Measurements from ENCODE around the gene GOLGA6C.

GRCh38 chr15:73929243-73929688 lies 3.0 kb downstream of the LOXL1 start:
CAGE:
- cytosol, long polyA minus RNA, result no peak
- cytosol, long polyA plus RNA, result no peak
- long polyA plus RNA, result no peak
- nucleus, long polyA minus RNA, result no peak
- nucleus, long polyA plus RNA, result no peak

DNA sequence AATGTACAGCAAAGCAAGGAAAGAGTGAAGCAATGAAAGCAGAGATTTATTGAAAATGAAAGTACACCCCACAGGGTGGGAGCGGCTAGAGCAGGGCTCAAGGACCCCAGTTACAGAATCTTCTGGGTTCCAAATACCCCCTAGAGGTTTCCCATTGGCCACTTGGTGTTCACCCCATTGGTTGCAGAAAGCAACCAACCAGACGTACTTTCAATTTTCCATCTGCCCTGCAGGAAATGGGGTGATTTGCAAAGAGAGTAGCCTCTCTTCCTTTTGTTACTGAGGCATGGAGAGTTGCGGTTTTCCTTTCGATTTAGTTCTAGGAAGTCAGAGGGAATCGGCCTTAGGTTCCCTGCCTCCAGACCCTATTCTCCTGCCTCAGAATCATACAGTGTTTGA lies 2.4 kb downstream of the PML start:
CAGE:
- cytosol, long polyA minus RNA, result no peak
- cytosol, long polyA plus RNA, result no peak
- long polyA plus RNA, result no peak
- nucleus, long polyA minus RNA, result no peak
- nucleus, long polyA plus RNA, result no peak

DNA sequence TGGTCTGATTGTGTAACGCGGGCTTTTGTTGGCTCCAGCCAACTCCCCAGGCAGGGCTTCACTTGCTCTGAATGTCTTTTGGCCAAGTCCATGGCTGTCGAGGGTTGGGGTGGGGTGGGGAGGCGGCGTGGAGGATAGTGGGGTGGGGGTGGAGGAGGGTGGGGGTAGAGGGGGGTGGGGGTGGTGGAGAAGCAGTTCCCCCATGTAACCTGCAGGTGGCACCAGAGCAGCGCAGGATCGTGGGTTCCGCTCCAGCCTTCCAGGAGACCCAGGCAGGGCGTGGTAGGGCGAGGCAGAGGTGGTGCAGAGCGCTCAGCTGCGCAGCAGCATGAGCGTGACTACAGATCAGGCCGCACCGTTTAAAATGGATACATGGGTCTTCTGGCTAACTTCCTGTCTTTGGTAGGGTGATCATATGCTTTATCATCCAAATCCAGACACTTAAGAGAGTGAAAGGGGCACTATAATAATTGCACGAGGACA lies 28.3 kb downstream of the GOLGA6A start:
CAGE:
- cytosol, long polyA minus RNA, result no peak
- cytosol, long polyA plus RNA, result no peak
- long polyA plus RNA, result no peak
- nucleus, long polyA minus RNA, result no peak
- nucleus, long polyA plus RNA, result no peak

DNA sequence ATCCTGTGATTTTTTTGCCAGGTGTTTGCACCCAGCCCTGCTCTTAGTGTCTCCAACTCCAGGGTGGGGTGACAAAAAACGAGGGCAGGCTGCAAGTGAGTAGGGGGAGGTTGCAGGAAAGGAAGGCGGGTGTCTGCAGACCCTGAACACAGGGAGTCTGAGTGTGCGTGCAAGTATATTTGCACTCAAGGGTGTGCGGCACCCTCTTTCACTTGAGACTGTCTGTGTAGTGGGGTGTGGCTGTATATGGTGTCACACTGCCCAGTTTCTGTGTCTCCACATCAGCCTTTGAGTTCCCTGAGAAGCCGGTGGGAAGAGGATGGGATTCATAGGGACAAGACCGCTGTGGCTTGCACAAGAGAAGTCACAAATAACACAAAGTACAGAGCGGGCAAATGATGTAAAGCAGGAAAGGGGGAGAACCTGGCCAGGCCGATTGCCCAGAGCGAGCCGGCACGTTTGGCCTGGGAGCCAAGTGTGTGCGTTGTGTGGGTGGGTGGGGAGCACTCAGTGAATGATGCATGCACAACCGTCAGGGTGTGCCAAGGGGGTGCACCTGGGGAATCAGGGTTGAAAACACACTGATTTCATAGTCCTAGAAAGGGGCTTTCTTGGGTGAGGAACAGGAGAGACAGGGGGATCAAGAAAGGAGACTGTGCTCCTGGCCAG lies 6.7 kb downstream of the ISLR2 start:
CAGE:
- cytosol, long polyA minus RNA, result no peak
- cytosol, long polyA plus RNA, result no peak
- long polyA plus RNA, result no peak
- nucleus, long polyA minus RNA, result no peak
- nucleus, long polyA plus RNA, result no peak

DNA sequence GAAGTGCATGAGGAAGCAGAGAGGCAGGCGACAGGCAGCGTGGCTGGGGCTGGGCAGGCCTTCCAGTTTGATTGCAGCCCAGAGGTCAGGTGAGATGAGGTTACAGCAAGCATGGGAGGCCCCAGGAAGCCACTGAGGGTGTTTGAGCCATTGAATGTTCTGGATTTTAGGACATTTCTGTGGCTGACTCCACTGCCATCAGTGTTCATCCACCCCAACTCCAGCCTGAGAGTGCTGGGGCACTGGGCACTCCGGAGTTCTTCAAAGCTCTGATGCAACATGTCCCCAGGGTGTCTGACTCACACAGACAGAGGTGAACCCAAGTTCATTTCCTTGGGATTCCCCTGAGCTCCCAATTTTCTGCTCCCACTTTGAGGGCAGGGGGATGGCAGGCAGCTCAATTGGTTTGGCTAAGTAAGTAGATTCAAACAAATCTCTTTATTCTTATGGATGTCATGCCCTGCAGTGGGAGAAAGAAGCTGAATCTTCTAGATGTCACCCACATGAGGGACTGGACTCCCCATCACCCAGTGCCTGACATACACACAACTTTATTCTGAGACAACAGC lies 2.2 kb downstream of the STRA6 start:
CAGE:
- cytosol, long polyA minus RNA, result no peak
- cytosol, long polyA plus RNA, result no peak
- long polyA plus RNA, result no peak
- nucleus, long polyA minus RNA, result no peak
- nucleus, long polyA plus RNA, result no peak

DNA sequence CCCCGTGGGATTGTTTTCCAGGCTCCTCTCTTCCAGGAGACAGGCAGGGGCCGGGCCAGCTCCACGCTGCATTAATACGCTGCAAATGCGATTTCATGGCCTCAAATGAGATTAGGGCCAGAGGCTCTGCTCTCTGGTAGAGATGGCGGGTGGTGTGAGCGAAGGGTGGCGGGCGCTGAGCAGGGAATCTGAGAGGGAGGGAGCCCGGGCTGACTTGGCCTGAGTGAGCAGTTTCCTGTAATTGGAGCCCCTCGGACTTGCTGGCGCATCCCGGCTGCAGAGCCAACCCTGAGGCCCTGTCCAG lies 7.4 kb upstream of the CCDC33 start:
CAGE:
- cytosol, long polyA minus RNA, result no peak
- cytosol, long polyA plus RNA, result no peak
- long polyA plus RNA, result no peak
- nucleus, long polyA minus RNA, result no peak
- nucleus, long polyA plus RNA, result no peak

GRCh38 chr15:74234290-74234735 lies 1.8 kb upstream of the CCDC33 start:
CAGE:
- cytosol, long polyA minus RNA, result no peak
- cytosol, long polyA plus RNA, result no peak
- long polyA plus RNA, result no peak
- nucleus, long polyA minus RNA, result no peak
- nucleus, long polyA plus RNA, result no peak

DNA sequence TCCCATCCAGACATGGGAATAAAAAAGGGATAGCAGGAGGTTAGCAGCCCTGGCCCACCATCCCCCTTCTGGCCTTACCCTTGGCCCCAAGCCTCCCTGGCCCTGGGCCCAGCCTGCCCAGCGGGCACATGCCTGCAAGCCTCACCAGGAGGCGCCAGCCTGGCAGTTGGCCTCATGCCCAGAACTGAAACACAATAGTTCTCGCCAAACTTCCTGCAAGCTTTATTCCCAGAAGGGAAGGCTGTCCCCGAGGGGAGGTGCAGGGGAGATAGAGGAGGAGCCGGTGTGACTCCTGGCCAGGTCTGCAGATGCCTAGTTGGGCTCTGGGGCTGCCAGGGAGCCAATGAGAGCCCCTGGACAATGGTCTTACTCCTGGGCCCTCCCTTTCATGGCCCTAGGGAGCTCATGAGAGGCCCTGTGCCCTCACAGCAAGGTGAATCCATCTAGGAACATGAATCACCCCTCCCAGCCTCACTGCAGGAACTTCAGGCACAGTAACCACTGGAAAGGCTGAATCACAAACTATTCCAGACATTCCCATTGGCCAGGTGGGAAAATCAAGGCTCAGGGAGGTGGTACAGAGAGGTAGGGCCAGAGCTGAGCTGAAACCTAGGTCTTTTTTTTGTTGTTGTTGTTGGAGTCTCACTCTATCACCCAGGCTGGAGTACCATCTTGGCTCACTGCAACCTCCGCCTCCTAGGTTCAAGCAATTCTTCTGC lies 4.0 kb downstream of the CCDC33 start:
CAGE:
- cytosol, long polyA minus RNA, result no peak
- cytosol, long polyA plus RNA, result no peak
- long polyA plus RNA, result no peak
- nucleus, long polyA minus RNA, result no peak
- nucleus, long polyA plus RNA, result no peak

DNA sequence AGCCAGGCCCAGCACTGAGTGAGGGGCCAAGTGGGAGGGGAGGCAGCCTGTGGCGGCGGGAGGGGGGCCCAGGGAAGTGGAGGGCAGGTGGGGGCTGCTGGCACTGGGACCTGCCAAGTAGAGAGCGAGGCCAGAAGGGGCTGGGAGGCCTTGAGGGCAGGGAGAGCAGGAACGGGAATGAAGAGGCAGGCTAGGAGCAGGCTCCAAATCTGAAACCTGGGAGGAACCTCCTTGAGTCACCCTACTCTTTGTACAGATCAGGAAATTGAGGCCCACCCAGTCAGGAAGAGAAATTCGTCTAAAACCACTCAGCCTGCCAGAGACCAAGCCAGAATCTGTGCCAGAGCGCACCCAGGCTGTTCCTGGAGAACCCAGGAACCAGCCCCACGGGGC lies 14.6 kb upstream of the CYP11A1 start:
CAGE:
- cytosol, long polyA minus RNA, result no peak
- cytosol, long polyA plus RNA, result no peak
- long polyA plus RNA, result no peak
- nucleus, long polyA minus RNA, result no peak
- nucleus, long polyA plus RNA, result no peak

GRCh38 chr15:74396346-74396880 lies 29.0 kb upstream of the CYP11A1 start:
CAGE:
- cytosol, long polyA minus RNA, result no peak
- cytosol, long polyA plus RNA, result no peak
- long polyA plus RNA, result no peak
- nucleus, long polyA minus RNA, result no peak
- nucleus, long polyA plus RNA, result no peak

CAGE:
- cytosol, long polyA minus RNA, result no peak
- cytosol, long polyA plus RNA, result no peak
- long polyA plus RNA, result no peak
- nucleus, long polyA minus RNA, result no peak
- nucleus, long polyA plus RNA, result no peak
Measured at GRCh38 chr15:74627129-74627993, 11.7 kb downstream of the CLK3 start.

CAGE:
- cytosol, long polyA minus RNA, result no peak
- cytosol, long polyA plus RNA, result no peak
- long polyA plus RNA, result no peak
- nucleus, long polyA minus RNA, result no peak
- nucleus, long polyA plus RNA, result no peak
Measured at GRCh38 chr15:74643303-74643969, 27.8 kb downstream of the CLK3 start.

DNA sequence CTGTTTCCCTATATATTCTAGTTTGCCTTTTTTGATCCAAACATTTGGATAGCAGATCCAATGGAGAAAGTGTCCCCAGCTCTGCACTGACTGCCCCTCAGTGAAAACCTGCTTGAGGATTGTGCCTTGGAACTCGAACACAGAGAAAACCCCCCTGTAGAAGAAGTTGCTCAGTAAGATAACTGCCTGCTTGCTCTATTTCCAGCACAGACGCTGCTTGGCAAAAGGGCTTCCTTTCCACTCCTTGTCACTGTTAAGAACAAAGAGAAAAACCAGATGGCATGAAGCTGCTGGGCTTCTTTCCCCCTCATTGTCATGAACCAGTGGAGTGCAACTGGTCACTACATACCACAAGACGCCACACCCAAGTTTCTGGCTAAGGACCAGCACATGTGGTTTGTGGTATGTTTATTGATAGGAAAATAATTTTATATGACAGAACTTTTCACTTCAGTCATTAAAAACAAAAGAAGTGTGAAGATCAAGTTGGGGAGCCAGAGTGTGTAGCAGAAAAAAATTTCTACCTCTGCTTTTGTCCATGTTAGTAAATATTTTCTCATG lies 37.7 kb downstream of the CLK3 start:
CAGE:
- cytosol, long polyA minus RNA, result no peak
- cytosol, long polyA plus RNA, result no peak
- long polyA plus RNA, result no peak
- nucleus, long polyA minus RNA, result no peak
- nucleus, long polyA plus RNA, result no peak

DNA sequence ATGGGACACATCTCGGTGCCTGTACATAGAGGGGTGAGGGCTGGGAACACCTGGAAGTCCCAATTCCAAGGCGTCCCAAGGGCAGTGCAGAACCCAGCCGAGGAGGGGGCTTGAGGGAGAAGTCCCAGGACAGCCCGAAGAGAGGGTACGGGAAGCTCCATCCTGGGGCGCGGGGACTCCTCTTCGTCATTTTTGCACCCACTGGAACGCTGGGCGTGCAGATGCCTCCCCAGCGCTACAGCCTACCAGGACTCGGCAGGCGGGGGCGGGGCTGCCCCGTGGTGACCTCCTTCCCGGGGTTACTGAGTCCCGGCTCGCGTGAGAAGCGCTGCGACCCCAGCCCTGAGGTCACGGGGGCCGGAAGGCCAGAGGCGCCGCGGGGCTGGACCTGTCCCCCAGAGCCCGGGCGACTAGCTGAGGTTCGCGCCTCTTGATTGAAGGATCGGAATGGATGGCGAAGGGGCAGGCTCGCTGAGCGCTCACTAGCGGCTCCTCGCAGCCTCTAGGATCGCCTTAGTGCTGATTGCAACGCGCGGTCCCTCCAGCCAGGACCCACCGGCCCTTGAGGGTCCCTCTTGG lies 472 bp upstream of the CYP1A1 start:
CAGE:
- cytosol, long polyA minus RNA, result no peak
- cytosol, long polyA plus RNA, result no peak
- long polyA plus RNA, result no peak
- nucleus, long polyA minus RNA, result no peak
- nucleus, long polyA plus RNA, result no peak

DNA sequence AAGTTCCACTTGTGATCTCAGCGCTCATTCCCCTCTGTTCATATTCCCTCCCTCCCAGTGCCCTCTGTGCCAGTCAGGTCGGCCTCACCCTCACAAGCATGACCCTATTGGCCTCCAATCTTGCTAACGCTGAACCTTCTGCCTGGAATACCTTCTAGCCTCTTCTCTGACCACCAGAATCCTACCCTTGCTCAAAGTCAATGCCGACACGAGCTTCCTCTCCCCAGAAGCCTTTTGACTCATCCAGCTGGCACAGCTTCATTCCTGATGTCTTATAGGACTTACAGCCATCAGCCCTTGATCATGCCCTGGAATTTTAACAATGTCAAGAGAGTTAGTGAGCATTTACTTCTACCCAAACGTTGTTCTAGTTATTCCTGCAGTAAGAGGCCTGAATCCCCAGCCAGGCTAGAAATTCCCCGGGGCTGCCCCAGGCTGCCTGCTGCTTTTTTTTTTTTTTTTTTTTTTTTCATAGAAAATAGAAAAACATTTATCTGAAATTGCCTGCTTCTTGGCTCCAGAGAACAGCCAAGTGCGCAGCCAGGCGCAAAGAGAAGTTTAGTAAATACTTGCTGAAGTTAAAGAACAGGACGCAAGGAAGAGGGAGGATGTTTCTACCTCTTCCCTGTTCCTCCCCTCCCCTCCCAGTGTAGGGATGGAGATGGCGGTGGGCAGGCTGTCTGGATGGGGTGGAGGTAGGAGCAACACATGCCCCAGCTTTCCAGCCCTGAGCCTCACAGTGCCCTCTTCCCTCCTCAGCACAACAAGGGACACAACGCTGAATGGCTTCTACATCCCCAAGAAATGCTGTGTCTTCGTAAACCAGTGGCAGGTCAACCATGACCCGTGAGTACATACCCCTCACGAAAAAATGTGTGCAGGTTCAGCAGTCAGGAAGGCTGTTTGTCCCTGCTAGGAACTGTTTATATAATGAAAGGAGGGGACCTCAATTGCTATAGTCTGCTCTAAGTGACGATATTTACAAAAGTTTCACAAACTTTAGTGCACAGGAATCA lies 4.1 kb downstream of the CYP1A2 start:
CAGE:
- cytosol, long polyA minus RNA, result no peak
- cytosol, long polyA plus RNA, result no peak
- long polyA plus RNA, result no peak
- nucleus, long polyA minus RNA, result no peak
- nucleus, long polyA plus RNA, result no peak

CAGE:
- cytosol, long polyA minus RNA, result no peak
- cytosol, long polyA plus RNA, result no peak
- long polyA plus RNA, result no peak
- nucleus, long polyA minus RNA, result no peak
- nucleus, long polyA plus RNA, result no peak
Measured at GRCh38 chr15:74802250-74803163, 10.1 kb upstream of the LMAN1L start.

DNA sequence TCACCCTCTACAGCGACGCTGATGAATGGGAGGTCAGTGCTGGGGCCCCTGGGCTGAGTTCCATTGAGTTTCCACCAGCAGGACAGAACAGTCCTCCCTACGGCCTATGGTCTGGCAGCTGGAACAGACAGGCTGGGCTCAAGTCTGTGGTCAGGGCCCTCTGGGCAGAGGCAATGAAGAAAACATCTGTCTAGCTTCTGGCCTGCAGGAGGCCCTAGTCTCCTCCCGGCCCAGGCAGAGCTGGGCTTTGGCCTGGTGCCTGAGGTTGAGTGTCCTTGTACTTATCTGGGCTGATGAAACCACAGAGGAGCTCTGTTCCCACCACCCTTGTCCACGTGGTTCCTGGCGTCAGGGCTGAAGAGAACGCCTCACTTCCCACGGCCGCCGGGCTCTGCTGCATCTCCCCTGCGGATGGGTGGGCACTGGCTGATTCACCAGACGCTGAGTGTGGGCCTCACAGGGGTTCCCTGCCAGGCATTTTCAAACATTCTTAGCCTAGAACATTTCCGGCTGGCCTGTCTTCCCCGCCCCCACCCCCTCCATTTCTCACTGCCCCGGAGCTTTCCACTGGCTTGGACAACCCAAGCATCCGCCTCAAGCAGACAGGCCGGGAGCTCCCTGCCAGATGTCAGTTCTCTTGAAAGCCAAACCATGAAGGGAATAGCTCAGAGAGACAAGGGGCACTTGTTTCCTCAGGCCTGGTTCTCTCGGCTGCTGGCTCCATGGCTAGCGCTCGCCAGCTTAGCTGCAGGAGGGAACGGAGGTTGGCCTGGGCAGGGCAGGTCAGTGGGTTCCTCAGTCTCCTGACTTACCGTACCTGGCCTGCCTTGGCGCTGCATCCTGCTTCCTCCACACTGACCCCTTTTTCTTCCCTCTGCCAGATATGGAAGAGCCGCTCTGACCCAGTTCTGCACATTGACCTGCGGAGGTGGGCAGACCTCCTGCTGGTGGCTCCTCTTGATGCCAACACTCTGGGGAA lies 20.4 kb downstream of the PPCDC start:
CAGE:
- cytosol, long polyA minus RNA, result no peak
- cytosol, long polyA plus RNA, result no peak
- long polyA plus RNA, result no peak
- nucleus, long polyA minus RNA, result no peak
- nucleus, long polyA plus RNA, result no peak

DNA sequence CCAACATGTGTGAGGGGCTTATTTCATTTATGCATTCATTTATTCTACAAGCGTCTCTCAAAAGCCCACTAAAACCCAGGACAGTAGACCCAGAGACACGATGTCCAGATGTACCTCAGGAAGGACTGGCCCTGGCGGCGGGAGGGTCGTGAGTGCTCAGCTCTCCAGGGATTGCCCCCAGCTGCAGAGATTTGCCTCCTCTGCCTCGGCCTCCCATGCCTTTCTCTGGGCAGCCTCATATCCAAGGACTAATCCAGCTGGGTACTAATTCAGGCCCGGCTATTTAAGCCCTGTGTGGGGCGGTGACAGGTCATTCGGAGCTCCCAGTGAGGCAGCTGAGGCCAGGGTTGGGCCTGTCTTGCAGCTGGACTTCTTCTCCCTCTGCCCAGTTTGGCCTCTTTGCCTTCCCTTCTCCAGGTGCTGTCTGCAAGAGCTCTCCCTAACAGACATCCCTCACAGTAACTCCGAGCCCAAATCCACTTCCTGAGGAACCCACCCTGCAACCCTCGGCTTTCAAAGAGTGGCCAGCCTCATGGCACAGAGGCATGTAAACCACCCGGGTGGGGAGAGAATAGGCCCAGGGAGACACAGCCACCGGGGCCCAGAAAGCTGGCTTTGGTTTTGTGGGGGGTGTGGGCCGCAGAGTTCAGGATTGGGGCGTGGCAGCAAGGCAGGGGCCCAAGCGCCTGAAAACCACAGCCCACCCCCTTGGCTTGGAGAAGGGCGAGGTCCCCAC lies 85.7 kb downstream of the PPCDC start:
CAGE:
- cytosol, long polyA minus RNA, result no peak
- cytosol, long polyA plus RNA, result no peak
- long polyA plus RNA, result no peak
- nucleus, long polyA minus RNA, result no peak
- nucleus, long polyA plus RNA, result no peak

GRCh38 chr15:75257912-75258516 lies at the start of gene GOLGA6C:
Gene GOLGA6C (plus strand): TSS chr15:75258334.
CAGE:
- cytosol, long polyA minus RNA, result no peak
- cytosol, long polyA plus RNA, result no peak
- long polyA plus RNA, result no peak
- nucleus, long polyA minus RNA, result no peak
- nucleus, long polyA plus RNA, result no peak

DNA sequence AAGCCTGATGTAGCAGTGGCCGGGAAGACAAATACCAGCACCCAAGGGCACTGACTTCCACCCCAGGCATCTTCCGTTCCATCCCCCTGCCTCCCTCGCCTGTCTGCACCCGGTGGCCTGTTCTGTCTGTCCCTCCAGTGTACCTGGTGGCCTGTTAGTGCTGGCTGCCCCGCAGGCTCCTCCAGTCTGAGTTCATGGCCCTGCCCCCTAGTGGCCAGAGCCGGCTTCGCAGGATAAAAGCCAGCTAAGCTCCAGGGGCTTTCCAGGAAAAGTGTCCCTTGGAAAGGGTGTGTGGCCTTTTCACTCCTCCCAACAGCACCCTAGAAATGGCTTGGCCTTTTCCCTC lies 16.5 kb downstream of the GOLGA6D start:
CAGE:
- cytosol, long polyA minus RNA, result no peak
- cytosol, long polyA plus RNA, result no peak
- long polyA plus RNA, result no peak
- nucleus, long polyA minus RNA, result no peak
- nucleus, long polyA plus RNA, result no peak